Karpas-422 (cell line): ENCODE measurements around a stretch of chr15.

DNA sequence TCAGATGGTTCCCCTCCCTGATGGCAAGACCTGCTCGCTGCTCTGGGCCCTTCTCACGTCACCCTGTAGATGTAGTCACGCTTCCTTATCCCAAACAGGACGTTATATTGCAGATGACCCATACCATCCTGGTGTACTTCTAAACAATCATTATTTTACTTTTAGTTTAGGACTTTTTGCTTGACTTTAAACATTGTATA lies 715 bp upstream of the OTUD7A start:
- PRO-cap, result no peak
- RAMPAGE, long total RNA, result no peak

GRCh38 chr15:32968782-32969264 lies 225.7 kb downstream of the FMN1 start:
- PRO-cap, result no peak
- RAMPAGE, long total RNA, result no peak

- PRO-cap, result no peak
- RAMPAGE, long total RNA, result no peak
Measured at GRCh38 chr15:33088575-33089448, 105.7 kb downstream of the FMN1 start.

GRCh38 chr15:33535055-33535364 lies 224.2 kb downstream of the RYR3 start:
- PRO-cap, result no peak
- RAMPAGE, long total RNA, result no peak

- PRO-cap, result bidirectional peak, plus-strand start at chr15:34038739, minus-strand start at chr15:34038506
- RAMPAGE, long total RNA, result no peak
Measured at GRCh38 chr15:34038218-34038888, 651 bp downstream of the AVEN start.

- PRO-cap, result no peak
- RAMPAGE, long total RNA, result no peak
Measured at GRCh38 chr15:34337232-34337597, 366 bp downstream of the SLC12A6 start.

DNA sequence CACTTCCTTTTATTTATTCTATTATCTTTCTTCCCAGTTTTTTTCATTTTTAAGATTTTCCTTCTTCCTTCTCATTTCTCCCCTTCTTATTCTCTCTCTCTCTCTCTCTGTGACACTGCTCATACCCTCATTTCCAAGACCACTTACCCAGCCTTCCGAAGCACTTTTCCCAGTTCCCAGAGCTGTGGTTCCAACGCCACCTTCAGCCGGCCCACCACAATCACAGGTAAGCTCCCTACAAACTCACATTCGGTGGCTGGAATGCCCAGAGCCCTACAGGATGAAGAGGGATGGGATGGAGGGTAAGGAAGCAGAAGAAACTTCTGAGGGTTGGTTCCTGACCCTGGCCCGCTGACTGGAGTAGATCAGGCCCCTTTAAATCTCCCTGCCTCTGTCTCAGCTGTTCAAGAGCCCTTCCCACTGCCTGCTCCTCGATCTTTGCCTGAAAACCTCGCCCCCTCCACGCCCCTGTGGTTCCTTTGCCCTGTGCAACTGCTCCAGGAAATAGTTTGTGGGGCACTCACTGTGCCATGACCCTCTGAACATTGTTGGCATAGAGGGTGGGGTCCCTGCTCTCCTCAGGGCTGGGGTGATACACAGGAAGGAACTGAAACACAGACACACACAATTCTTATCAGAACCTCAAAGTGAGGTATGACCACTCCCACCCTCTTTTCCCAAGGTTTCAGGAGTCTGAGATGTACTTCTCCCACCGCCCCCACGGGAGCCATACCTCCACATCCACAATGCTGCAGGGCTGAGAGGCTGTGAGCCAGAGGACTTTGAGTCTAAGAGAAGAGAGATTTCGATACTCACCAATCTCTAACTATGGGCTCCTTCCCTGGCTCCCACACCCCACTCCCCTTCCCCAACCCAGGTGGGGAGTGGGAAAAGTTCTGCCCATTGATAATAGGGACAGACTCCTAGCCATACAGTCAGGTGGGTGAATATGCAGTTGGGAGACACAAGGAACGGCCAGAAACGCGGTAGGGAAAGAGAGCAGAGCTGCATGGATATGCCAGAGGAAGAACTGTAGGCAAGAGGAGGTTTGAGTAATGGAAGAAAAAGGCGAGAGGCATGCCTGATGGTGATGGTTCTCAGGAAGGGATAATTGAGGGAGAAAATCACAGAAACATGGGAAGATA lies 4.6 kb downstream of the LPCAT4 start:
- PRO-cap, result no peak
- RAMPAGE, long total RNA, result no peak

GRCh38 chr15:34525175-34525892 lies 58.1 kb downstream of the GOLGA8B start:
- PRO-cap, result no peak
- RAMPAGE, long total RNA, result no peak

DNA sequence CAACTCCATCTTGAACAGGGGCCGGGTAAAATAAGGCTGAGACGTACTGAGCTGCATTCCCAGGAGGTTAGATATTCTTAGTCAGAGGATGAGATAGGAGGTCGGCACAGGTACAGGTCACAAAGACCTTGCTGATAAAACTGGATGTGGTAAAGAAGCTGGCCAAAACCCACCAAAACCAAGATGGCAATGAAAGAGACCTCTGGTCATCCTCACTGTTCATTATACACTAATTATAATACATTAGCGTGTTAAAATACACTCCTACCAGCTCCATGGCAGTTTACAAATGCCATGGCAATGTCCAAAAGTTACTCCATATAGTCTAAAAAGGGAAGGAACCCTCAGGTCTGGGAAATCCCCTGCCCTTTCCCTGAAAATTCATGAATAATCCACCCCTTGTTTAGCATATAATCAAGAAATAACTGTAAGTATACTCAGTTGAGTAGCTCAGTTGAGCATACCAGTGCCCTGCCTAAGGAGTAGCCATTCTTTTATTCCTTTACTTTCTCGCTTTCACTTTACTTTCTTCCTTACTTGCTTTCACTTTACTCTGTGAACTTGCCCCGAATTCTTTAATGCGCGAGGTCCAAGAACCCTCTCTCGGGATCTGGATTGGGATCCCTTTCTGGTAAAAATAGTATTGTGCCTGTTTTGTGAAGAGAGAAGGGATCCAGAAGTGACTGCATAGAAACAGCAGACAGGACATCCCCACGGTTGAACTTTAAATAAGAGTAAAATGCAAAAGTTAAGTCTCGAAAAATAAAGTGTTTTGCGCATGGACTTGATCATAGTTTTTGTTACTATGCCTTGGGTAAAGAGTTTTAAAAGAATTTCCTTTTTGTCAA lies 73.0 kb upstream of the GOLGA8B start:
- PRO-cap, result no peak
- RAMPAGE, long total RNA, result no peak

DNA sequence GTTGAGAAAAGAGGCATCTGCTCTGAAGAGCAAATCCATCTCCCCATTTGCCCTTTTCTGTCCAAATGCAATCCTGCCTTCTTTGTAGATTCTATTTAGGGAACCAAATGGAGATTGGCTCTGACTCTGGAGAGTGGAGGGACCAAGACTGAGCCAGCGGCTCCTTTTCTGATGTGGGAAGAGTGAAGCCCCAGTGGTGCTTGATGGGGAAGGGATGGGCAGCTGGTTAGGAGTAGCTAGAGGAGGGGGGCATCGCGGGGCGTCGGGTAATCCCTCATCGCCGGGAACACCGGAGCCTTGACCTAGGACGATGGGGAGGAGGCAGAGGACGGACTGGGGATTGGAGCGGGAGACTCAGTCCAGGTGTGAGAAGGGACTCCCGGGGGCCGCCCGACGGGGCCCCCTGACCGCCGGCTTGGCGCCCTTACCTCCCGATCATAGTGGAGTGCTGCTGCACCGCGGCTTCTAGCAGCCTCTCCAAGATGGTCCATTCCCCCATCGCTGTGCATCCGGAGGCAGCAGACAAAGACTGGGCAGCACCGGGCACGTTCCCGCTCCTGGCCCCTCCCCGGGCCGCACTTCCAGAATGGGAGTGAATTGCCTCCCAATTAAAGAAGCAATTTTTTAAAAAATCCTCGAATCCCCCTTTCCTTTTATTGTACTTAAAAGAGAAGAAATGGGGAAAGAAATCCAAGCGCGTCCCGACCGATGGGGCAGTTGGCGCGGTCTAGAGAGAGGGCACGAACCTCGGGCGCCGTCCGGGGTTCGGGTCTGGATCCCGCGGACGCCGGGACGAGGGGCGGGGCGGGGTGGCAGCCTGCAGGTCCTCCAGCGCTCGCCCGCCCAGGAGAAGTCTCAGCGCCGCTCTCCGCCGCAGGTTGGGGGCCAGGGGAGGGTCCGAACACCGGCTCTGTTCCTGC lies 548 bp downstream of the GJD2 start:
- PRO-cap, result no peak
- RAMPAGE, long total RNA, result no peak

DNA sequence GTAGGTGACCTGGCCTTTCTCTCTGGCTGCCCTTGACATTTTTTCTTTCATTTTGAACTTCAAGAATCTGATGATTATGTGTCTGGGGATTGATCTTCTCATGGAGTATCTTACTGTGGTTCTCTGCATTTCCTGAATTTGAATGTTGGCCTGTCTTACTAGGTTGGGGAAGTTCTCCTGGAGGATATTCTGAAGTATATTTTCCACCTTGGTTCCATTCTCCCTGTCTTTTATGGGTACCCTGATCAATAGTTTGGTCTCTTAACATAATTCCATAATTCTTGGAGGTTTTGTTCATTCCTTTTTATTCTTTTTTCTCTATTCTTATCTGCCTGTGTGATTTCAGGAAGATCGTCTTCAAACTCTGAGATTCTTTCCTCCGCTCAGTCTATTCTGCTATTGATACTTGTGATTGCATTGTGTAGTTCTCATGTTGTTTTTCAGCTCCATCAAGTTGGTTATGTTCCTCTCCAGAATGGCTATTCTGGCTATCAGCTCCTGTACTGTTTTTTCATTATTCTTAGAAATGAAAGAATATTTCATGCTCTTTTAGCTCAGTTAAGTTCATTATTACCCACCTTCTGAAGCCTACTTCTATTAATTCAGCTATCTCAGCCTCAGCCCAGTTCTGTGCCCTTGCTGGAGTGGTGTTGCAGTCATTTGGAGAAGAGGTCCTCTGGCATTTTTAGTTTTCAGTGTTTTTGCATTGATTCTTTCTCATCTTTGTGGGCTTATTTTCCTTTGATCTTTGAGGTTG lies 205.0 kb downstream of the DPH6 start:
- PRO-cap, result no peak
- RAMPAGE, long total RNA, result no peak

- PRO-cap, result no peak
- RAMPAGE, long total RNA, result no peak
Measured at GRCh38 chr15:35673016-35673568, 127.1 kb upstream of the DPH6 start.

GRCh38 chr15:36047186-36047816 lies 501.3 kb upstream of the DPH6 start:
- PRO-cap, result no peak
- RAMPAGE, long total RNA, result no peak

DNA sequence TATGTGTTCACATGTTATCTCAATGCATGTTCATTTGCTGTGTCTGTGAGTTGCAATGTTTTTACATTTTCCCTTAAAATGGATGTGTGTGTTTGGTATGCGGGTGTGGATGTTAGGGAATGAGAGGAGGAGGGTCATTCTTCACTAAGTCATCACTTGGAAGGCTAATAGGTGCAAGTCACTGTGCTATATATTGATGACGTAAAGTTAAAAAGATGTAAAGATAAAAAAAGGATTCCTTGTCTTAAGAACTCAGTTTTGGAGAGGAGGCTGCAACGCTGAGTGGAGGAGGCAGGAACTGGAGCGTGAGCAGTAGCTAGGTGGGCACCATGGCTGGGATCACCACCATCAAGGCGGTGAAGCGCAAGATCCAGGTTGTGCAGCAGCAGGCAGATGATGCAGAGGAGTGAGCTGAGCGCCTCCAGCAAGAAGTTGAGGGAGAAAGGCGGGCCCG lies 33.7 kb downstream of the CDIN1 start:
- PRO-cap, result no peak
- RAMPAGE, long total RNA, result no peak

GRCh38 chr15:36647310-36647787 lies 67.9 kb downstream of the CDIN1 start:
- PRO-cap, result no peak
- RAMPAGE, long total RNA, result no peak

DNA sequence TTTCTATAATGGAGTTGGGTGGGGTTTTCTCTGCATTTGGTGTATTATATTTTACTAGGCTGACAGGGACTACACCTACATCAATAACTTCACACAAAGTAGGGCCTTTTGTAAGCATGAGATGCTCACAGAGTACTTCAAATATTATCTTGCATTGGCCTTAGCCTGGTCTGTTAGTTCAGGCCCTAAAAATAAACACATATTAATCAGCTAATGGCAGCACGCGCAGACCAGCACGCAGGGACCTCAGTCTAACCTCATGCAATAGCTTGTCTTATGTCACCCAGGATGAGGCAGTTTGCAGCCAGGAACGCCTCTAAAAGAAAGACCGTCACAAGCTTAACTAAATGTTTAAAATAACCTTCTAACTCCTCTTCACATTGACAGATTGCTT lies 212.3 kb downstream of the CDIN1 start:
- PRO-cap, result no peak
- RAMPAGE, long total RNA, result no peak

DNA sequence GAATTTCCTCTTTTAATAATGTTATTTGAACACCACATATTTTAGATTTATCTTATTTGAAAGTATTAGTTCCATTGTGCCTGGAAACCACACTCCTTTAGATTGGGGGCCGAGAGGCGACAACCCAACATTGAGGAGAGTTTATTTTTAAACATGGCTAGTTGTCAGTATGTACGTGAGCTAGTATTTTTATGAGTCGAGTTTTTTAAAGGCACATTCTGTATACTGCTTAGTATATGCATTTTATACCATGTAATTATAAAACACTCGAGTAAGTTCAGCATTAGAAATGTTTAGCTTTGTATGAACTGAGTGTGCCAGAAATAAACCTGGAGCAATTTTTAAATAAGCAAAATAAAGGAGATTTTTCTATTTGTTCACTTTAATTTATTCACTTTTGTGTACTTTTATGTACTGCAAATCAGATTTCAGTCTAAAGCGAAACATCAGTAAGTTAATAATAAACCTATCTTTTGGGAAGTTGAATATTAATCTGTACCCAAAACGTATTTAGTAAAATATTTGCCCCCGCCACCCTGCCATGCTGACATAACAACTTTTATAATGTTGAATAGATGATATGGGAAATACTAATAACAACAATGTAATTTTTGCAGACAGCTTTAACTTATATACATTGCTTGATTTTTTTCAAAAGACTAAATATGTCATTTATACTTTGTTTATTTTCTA lies 229.8 kb downstream of the CDIN1 start:
- PRO-cap, result no peak
- RAMPAGE, long total RNA, result no peak

DNA sequence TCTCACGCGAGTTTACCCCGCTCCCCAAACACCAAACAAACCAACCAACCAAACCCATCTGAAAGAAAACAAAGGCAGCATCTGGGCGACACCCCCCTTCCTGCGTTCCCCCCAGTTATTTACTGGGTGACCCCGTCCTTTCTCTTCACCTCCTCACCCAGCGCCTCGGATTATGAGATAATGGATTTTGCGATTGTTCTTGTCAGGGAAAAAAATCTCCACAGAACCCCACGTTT lies 212.7 kb downstream of the MEIS2 start:
- PRO-cap, result no peak
- RAMPAGE, long total RNA, result no peak

GRCh38 chr15:36914444-36914942 lies 185.9 kb downstream of the MEIS2 start:
- PRO-cap, result no peak
- RAMPAGE, long total RNA, result no peak

DNA sequence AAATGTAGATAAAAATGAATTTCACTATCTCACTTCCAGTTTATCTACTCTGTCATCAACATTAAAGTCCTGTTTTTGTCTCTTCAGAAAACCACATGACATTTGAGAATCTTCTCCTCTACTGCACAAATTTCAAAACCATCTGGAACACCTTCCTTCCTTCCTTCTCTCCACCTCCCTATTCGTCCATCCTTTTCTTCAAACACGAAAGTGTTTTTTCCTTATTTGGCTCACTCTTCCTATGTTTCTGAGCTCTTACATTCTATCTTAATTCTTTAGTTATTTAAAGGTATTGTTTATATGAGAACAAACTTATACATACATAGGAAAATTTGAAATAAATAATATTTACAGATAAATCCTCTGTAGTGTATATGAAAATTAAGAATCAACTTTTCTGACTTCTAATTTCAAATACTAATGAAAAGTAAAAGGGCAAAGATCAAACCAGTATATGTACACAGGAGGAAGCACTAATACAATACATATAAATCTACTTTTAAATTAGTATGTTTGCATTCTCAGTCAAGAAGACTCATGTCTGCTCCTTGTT lies 131.0 kb downstream of the MEIS2 start:
- PRO-cap, result no peak
- RAMPAGE, long total RNA, result no peak